Pericardium (tissue), 1 donor: ENCODE data around the genes CCSER1 and GRID2.

- RRBS: no CpG with 5 or more reads among the region's 1 CpG
Observed at GRCh38 chr4:89897727-89898239, 3.1 kb downstream of the MMRN1 start.

DNA sequence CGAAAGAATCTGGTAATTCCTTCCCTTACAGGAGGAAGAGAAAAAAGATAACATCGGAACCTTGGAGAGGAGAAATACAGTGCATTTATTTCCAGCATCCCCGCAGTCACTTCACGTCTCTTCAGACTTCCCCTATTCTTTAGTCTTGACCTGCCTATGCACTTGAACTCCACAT lies 318 bp upstream of the CCSER1 start:
- RRBS: no CpG with 5 or more reads among the region's 4 CpGs

DNA sequence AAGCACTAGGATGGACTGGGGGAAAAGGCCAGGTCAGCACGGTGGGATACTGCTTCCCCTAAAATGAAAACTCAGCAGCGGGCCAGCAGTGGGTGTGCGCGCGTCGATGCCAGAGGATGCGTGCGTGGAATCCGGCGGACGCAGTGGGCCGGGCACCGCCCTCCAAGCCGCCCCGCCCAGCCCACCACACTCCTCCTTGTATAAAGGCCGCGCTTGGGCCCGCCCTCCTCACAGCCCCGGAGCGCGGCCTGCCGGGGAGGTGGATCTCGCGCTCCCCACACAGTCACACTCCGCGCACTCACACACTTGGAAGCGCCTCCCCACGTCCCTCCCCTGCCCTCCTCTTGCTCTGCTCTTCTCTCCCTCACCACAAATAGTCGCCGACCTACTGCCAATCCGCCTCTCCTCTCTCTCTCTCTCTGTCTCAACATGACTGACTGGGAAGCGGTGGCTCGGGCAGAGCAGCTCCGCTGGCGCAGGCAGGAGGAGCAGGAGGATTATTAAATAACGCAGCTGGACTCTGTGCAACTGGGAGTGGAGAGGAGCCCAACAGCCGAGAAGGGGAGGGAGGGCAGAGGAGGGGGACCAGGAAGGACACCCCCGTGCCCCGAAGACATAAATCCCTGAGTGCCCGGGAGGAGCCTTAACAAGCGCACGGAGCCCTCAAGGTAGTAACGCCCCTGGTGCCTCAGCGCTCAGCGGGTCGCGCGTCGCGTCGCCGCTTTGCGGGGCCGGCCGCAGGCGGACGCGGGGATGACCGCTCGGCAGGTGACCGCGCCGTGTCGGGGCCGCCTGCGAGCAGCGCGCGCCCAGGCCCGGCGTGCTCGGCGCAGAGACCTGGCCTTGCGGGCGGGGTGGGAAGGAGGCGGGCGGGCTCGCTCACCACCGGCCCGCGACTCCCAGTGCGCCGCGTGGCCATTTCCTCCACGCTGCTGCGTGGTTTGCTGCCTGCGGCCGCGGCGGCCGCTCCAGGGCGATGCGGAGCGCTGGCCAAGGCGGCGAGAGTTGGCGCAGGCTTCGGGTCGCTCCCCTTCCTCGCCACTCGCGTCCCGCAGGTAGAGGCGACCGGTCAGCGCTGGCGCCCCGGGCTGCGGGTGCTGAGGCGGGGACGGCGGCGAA lies at the start of gene CCSER1:
TSS of gene CCSER1 (plus strand) at position 231 of the 1,119 bp plus-strand sequence.
- RRBS: 1% methylated on average over 49 of the region's 113 CpGs

DNA sequence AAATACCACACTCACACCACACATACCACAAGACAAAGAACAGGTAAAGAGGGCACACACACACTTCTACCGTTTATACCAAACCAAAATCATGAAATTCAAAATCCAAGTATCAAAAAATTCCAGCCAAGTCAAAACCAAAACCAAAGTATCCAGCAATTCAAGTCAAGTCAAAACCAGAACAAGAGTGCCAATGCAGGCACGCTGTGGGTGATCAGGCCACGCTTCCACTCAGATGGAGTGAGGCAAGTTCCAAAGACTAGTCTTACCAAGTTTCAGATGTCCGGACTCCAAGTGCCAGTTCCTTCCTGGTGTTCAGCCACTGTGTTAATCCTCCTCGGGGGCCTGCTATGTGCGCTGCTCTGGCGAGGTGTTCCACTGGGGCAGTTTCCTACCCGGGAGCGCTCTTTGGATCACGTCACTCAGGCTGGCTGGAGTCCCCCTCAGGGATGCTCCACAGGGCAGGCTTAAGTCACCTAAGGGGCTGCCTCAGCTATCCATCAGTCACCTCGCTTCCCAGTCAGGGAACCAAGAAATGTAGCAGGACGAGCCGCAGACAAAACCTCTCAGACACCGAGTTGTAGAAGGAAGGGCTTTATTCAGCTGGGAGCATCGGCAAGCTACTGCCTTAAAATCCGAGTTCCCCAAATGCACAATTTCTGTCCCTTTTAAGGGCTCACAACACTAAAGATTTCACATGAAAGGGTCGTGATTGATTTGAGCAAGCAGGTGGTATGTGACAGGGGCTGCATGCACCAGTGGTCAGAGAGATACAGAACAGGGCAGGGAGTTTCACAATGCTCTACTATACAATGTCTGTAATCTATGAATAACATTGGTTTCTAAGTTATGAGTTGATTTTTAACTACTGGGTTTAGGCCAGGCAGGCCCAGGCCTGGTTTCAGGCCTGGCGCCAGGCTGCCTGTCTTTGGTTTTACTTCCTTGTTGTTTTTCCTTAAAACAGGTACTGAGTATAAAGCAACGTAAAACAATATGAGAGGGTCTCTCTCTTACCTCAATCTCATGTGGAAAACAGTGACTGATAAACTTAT lies 945.0 kb upstream of the GRID2 start:
- RRBS: no CpG with 5 or more reads among the region's 19 CpGs

GRCh38 chr4:91791212-91792303 lies 512.2 kb upstream of the GRID2 start:
- RRBS: no CpG with 5 or more reads among the region's 35 CpGs

GRCh38 chr4:92183784-92184157 lies 120.0 kb upstream of the GRID2 start:
- RRBS: no CpG with 5 or more reads among the region's 15 CpGs

GRCh38 chr4:92303402-92304565 lies at the start of gene GRID2:
TSS of gene GRID2 (plus strand) at chr4:92303966.
- RRBS: 4% methylated on average over 6 of the region's 53 CpGs

DNA sequence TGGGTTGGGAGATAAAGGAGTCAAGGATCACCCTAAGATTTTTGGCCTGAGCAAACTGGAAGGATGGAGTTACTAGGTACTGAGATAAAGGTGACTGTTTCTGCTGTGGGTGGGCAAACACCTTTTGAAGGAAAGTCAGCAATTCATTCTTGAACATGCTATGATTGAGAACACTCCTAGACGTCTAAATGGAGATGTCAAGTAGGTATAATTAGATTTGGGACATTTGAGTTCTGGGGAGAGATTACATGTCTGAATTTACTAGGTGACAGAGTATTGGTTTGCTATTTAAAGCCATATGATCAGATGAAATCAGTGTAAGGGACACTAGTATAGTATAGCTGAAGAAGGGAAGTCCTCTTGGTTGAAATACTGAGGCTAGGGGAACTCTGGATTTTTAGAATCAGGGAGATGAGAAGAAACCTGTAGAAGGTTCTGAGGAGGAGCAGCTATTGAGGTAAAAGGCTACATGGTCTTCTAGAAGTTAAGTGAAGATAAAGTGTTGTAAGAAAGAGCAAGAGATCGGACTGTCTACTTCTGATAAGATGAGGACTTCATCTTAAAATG lies 20.0 kb downstream of the SMARCAD1 start:
- RRBS: no CpG with 5 or more reads among the region's 2 CpGs

DNA sequence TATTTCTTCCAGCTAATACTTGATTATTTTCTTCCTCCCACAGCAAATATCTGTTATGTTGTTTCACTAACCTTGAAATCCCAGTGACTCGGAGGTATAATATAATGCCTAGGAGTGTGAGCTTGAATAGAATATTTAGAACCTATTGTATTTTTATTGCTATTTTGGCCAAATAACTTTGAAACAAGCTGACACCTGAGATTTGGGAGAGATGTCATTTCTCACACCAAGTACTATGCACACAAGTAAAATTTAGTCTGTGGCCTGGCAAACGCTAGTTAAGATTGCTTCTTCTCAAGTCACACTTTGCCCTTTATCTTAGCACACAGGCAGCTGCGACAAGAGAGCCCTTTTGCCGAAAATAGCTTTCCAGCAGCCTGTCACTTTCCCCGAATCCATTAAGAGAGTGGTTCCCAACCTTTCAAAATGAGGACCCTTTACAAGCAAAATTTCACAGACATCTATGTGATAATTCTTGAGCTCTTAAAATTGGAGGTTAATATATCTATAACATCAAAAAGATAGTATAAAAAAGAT lies 44.7 kb upstream of the PDLIM5 start:
- RRBS: no CpG with 5 or more reads among the region's 5 CpGs

DNA sequence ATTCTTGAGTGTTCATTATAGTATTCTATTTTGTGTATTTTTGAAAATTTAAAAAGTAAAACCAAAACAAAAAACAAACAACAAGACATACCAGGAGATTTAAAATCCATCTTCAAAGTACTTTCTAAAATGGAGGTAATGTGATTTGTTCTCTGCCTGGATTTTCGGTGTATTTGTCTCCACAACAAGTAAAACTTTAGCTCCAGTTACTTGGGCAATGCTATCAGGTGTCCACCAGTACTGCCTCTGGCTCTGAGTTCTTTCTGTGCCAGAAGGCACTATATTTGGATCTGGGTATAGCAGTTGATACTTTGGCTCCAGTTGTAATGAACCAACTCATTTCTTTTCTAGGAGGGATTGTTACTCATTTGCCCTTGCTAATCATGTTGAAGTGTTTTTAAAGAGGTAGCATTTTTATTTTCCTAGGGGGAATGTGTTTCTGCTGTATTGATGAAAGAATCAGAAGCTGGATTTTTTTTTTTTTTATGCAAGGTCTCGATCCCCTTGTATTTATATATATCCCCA lies 9.5 kb upstream of the PDLIM5 start:
- RRBS: no CpG with 5 or more reads among the region's 2 CpGs

DNA sequence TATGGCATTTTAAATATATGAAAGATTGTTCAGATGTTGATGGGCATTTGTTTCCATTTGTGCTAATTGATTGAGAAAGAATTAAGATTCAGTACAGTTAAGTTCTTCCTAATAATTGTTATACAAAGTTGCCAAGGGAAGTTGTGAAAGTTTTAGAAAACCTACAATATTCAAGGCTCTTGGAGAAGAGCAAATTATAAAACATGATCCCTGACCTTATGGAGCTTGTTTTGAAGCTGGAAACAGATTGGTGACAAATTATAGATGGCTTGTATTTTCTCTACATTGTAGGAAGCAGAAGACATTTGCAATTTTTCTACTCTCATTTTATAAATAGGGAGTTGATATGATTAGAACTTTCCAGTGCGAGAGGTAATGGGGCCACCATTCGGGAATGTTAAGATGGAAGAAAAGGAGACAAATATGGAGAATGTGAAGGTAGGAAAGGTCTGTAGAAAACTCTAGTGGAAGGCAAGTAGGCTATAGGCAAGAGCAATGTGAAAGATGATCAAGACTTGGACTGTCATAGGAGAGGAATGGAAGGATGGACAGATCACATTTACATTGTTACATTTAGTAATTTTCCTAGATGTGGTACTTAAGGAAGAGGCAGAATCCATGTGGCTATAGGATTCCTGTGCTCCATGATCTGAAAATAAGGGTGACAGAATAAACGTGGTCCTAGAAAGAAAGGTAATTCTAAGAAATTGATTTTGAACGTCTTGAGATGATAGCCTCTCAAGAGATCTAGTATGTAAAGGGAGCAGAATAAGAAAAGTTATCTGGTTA lies 69.3 kb downstream of the PDLIM5 start:
- RRBS: no CpG with 5 or more reads among the region's 4 CpGs

DNA sequence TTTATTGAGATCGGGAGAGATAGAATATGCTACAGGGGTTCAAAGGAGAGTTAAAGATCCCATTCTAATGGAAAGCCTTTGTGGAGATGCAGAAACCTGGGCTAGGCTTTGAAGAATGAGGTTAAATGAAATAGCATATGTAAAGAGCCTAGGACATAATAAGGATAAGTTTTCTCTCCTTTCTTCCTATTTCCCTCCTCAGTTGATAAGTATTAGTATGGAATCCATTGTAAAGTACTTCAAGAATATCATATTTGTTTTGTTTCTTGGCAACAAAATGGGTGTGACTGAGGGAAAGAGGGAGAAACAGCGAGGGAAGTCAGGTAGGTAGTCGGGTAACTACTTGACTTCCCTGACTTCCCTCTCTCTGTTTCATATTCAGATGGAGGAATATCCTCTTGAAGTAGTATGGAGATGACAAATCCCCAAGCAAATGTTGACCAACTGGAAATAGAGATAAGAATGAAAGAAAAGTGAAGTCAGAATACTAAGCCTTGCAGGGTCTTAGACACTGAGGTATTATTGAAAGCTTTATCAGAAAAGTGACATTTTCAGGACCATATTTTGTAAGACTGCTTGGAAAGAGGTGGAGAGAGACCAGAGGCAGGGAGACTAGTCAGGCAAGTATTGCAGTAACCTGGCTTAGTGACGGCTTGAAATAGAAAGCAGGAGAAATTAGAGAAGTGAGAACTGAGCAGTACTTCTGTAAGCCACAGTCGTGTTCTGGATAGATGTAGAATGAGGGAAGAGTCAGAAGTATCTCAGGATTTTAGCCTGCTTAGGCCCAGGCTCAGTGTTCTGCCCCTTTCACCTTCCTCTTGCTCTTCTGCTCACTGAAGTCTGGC lies 83.0 kb downstream of the PDLIM5 start:
- RRBS: no CpG with 5 or more reads among the region's 5 CpGs

DNA sequence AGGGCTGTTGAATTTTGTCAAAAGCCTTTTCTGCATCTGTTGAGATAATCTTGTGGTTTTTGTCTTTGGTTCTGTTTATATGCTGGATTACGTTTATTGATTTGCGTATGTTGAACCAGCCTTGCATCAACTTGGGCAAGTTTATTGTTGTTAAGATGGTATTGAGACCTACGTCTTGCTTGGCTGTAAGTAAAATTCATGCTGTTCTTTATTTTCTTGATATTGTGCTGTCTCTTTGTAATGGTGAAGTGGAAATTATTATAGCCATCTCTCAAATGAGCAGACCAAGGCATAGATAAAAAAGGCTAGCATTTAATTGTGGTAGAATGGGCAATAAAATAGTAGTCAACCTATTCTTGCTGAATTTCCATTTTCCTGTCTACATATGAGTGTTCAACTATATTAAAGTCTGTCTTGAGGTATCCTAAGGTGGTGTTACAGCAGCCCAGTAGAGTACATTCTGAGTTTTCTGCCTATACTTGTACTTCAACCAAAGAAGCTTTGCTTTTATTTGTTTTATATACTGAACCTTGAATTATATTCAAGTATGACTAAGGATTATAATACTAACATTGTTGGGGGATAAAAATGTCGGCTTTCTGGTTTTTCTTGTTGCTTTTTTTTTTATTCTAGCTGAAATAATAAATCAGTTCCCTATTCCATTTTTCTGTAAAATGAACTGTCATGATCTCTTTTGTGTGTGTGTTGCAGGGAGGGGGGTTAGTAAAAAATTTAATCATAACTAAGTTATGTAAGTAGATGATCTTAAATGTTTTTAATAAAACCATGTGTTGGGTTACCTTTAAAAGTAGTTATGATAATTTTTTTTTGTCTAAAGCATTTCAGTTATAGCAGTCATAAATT lies 106.6 kb downstream of the PDLIM5 start:
- RRBS: no CpG with 5 or more reads among the region's 4 CpGs

DNA sequence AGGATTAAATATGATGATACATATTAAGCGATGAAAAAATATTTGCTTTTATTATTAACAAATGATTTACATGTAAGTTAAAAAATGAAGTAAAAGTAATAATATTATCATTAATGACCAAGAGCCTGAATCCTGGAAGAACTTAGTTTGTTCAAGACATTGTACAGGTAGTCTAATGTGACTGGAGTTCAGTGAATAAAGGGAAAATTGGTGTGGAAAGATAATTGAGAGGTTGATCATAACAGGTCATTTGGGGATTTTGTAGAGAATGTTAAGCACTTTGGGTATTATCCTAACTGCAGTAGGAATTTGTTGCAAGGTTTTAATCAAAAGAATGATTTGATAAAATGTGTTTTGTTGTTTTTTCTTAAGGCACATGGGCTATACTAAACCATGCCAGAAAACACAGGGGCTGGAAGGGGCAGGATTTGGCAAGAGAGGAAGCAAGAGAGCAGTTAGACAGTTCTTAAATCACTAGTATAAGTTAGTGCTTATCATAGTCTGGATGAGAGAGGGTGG lies 151.2 kb downstream of the PDLIM5 start:
- RRBS: no CpG with 5 or more reads among the region's 1 CpG

- RRBS: no CpG with 5 or more reads among the region's 2 CpGs
Observed at GRCh38 chr4:94666696-94667123, 91.0 kb upstream of the BMPR1B start.

GRCh38 chr4:95537172-95537449 lies 11.7 kb downstream of the UNC5C start:
- RRBS: no CpG with 5 or more reads among the region's 5 CpGs

- RRBS: no CpG with 5 or more reads among the region's 20 CpGs
Observed at GRCh38 chr4:95548275-95548604, 533 bp downstream of the UNC5C start.

DNA sequence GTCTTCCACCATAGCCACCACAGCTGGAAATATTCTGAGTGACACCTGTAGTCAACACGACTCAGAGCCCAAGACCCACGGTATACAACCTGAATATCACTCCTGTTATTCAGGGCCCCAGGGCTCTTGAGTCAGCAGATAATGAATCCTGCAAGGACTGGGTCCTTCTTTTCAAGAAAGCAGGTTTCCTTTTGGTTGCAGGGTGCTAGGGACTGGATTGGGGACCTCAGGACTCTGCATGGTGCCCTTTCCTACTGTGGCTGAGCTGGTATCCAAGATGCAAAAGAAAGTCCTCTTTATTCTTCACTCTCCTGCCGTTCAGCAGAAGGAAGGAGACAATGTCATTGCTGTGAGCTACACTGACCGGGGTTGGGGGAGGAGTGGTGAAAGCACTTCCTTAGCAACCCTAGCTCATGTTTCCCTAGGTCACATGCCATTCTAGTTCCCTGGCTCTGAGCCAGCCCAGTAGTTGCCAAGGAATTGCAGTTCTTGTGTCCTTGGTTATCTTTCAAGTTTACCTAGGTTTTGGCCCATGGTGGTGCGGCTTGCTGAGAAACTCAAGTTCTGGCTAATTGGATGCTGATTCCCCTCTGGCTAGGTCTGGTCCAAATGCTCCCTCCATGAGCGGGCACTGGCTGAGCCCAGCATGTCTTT lies 23.7 kb upstream of the UNC5C start:
- RRBS: no CpG with 5 or more reads among the region's 6 CpGs

- RRBS: no CpG with 5 or more reads among the region's 8 CpGs
Observed at GRCh38 chr4:98203359-98204234, 57.6 kb upstream of the RAP1GDS1 start.